SK-MEL-5 (cell line): ENCODE measurements around the gene SMURF2.

GRCh38 chr17:63974408-63975091 lies 1.8 kb upstream of the SCN4A start:
RAMPAGE:
- cytosol, long total RNA = no peak
- long total RNA = no peak
- nucleus, long total RNA = no peak

DNA sequence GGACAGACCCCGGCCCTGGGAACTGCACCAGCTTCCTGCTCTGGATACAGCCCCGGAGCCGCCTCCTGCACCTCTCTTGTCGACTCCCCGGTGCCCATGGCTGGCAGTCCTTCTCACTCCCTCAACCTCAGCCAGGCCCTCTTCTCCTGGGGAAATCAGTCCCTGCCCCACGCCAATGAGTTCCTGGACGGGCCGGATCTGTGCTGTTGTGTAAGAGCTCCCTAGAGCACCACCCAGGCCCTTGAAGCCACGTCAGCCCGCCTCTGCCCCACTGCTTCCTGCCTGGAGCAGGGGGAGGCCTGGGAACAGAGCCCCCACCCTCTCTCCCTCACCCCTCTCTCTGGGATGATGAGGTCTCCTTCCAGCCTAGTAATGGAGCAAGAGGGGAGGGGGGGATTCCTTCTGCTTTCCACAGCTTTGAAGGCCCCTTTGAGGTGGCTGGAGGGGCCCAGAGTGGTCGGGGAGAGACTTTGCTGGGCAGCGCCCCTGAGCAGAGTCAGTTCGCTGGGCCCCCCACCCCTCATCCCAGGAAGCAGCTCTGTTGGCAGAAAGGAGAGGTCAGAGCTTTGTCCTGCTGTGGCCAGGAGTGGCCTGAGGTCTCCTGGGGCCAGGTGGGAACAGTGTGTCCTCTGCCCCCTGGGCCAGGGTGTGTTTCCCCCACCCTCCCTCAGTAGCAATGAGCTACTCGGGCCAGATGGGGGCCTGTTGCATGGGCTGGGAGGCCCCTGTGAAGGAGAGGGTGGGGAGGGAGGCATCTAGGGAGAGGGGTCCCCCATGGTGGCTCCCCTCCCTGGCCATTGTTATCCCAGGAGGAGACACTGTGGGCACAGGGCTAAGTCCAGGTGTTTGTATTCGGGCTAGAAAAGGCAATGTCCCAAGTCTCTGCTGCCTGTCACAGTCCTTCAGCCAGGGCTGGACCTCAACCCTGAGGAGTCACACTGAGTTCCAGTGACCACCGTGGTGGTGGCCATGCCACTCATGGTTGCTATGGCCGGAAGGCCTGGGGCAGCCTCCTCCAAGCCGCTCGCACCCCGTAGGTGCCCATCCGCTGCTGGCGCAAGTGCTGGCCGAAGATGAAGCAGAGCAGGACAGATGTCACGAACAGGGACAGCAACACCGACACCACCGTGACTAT lies 4.0 kb downstream of the PRR29 start:
RAMPAGE:
- cytosol, long total RNA = no peak
- long total RNA = no peak
- nucleus, long total RNA = no peak

RAMPAGE:
- cytosol, long total RNA = no peak
- long total RNA = no peak
- nucleus, long total RNA = no peak
Observed at GRCh38 chr17:64016463-64016903, 4.0 kb downstream of the ICAM2 start.

RAMPAGE:
- cytosol, long total RNA = no peak
- long total RNA = no peak
- nucleus, long total RNA = no peak
Observed at GRCh38 chr17:64056184-64057196, 36.1 kb upstream of the ICAM2 start.

DNA sequence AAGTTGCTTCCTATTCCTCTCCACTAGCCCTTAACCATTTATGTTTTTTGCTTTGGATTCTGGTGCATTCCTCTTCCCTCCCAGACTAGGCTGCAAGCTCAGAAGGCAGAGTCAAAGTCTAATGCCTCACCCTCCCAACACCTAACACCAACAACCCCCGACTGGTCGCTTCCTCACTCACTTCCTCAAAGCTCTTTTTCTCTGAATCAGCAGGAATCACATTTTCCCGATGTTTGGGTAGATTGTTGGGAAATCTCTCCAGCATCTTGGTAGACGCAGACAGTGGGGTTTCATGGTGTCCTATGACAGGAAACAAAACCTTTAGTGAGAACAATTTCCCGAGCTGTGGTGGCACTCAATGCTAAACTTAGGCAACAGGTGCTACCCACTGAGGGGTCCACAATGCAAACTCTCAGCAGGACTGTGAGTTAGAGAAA lies 39.9 kb upstream of the ICAM2 start:
RAMPAGE:
- cytosol, long total RNA = no peak
- long total RNA = no peak
- nucleus, long total RNA = no peak

DNA sequence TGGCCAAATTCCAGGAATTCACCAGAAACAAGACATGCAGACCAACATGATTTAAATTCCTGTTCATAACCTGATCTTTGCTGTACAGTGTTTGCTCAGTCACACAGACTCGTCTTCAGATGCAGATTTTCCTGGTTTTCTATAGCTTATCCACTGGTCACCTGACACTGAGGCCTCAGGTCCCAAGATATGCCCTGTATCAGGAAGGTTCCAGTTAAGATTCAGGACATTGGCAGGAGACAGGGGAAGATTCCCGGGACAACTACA lies 47.4 kb downstream of the ERN1 start:
RAMPAGE:
- cytosol, long total RNA = no peak
- long total RNA = no peak
- nucleus, long total RNA = no peak

DNA sequence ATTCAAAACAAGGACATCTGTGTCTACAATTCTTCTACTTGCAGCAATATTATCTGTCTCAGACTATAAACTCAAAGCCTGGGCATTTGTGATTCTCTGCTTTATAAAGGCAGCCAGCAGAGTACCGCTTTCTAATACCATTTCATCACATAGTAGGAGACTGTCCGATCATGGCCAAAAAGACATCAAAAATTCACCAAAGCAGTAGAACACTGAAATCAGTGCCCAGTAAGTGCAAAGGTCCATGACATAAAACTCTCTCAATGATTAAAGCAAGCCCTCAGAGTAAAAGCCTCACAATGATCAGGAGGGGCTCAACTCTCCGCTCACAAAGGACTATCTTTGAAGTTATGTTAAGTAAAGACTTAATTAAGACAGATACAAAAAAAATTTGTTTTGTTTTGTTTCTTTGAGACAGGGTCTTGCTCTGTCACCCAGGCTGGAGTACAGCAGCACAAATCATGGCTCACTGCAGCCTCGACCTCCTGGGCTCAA lies 23.0 kb downstream of the ERN1 start:
RAMPAGE:
- cytosol, long total RNA = no peak
- long total RNA = no peak
- nucleus, long total RNA = no peak

GRCh38 chr17:64264894-64265349 lies 1.9 kb upstream of the TEX2 start:
RAMPAGE:
- cytosol, long total RNA = no peak
- long total RNA = no peak
- nucleus, long total RNA = no peak

GRCh38 chr17:64323030-64323229 lies 59.9 kb upstream of the TEX2 start:
RAMPAGE:
- cytosol, long total RNA = no peak
- long total RNA = no peak
- nucleus, long total RNA = no peak

DNA sequence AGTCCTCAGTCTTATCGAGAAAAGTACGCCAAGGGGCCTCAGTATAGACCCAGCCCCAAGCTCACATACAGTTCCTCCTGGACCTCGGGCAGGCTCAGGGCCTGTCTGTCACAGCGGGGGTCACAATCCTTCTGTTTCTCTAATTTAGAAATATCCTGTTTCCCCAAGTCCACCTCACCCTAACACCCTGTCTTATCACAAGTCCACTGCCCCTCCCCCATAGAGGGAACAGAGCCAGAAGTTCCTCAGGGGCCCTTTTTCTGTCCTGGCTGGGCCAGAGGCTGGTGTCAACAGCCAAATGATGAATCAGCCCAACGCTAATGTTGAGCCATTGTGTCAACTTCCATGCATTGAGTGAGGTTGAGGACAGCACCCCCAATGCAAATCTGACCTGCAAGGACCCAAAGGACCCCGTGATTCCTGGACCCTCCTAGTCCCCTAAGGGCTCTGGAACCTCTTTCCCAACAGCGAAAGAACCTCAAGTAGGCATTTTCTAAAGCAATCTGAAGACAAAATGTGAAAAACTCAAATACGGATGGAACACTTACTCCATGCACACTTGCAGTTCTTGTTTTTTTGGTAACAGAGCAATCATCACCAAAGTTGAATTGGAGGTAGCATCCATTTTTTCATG lies 58.6 kb downstream of the PECAM1 start:
RAMPAGE:
- cytosol, long total RNA = no peak
- long total RNA = no peak
- nucleus, long total RNA = no peak

DNA sequence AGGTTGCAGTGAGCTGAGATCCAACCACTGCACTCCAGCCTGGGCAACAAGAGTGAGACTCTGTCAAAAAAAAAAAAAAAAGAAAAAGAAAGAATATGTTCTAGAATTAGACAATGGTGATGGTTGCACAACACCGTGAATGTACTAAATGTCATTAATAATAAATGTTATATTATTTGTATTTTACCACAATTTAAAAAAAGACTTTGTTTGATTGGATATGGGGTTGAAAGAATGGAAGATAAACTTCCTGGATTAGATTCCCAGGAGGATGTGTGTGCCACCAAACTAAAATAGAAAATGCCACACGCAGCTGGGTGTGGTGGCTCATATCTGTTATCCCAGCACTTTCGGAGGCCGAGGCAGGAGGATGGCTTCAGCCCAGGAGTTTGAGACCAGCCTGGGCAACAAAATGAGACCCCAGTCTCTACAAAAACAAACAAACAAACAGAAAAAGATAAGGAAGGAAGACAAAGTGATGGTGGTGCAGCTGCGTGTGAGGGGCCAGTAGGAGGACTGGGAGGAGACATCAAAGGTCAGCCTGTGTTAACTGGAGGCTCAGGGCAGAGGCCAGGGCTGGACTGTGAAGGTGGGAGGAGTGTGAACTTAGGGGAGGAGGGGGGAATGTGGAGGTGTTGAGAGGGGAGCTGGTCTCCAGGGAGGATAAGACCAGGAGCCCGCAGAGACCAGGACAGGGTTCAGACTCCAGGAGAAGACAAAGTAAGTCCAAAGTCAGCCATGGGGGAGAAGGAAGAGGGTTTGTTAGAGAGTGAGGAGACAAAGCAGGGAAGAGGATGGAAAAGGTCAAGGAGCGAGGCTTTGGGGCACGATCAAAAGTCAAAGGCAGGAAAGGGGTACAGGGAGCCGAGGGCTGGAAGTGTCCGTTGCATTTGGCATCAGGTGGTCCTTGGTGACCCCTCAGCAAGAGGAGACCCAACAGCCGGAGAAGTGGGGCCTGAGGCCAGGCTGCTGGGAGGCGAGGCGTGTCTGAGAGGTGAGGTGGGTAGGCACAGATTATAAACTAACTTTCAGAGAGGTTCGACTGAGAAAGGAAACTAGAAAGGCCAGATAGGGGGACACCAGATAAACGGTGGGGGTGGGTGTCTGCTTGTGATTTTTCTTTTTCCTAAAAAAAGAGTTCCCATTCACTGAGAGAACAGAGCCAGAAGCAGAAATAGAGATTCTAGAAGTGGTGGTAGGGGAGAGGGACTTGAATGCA lies 3.9 kb downstream of the PECAM1 start:
RAMPAGE:
- cytosol, long total RNA = no peak
- long total RNA = no peak
- nucleus, long total RNA = no peak

DNA sequence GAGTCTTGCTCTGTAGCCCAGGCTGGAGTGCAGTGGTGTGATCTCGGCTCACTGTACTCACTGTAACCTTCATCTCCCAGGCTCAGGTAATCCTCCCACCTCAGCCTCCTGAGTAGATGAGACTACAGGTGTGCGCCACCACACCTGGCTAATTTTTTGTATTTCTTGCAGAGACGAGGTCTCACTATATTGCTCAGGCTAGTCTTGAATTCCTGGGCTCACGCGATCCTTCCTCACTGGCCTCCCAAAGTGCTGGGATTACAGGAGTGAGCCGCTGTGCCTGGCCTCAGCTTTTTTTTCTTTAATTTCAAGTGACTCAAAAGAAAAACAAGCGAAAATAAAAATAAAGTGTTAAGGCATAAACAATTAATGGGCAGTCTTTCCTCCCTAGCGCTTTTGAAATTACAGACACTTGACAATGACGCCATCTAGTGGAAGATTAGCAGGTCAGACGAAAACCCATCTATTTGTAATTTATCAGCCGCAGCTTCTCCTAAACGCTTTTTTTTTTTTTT lies 27.9 kb upstream of the PECAM1 start:
RAMPAGE:
- cytosol, long total RNA = no peak
- long total RNA = no peak
- nucleus, long total RNA = no peak

DNA sequence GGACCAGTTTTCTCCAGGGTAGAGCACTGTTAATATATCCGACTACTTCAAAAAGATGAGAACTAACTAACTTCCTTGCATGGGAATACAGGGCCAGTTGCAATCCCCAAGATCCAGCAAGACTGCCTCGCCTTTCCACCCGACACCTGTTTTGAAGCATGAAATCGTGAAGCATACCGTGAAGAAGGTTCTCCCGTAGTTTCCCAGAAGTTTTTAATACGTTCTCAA lies 710 bp downstream of the POLG2 start:
RAMPAGE:
- cytosol, long total RNA = no peak
- long total RNA = no peak
- nucleus, long total RNA = no peak

DNA sequence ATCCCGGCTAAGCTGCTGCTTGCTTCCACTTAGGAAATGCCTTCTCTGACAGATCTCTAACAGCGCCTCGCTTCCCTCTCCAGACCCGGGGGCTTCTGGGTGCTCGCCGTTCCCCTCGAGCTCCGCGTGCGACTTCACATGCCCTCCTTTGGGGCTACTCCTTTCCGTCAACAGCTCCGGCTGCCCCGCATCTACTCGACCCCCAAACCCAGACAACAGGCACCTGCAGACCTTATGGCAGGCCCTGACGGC lies 226 bp downstream of the POLG2 start:
RAMPAGE:
- cytosol, long total RNA = no peak
- long total RNA = no peak
- nucleus, long total RNA = no peak

DNA sequence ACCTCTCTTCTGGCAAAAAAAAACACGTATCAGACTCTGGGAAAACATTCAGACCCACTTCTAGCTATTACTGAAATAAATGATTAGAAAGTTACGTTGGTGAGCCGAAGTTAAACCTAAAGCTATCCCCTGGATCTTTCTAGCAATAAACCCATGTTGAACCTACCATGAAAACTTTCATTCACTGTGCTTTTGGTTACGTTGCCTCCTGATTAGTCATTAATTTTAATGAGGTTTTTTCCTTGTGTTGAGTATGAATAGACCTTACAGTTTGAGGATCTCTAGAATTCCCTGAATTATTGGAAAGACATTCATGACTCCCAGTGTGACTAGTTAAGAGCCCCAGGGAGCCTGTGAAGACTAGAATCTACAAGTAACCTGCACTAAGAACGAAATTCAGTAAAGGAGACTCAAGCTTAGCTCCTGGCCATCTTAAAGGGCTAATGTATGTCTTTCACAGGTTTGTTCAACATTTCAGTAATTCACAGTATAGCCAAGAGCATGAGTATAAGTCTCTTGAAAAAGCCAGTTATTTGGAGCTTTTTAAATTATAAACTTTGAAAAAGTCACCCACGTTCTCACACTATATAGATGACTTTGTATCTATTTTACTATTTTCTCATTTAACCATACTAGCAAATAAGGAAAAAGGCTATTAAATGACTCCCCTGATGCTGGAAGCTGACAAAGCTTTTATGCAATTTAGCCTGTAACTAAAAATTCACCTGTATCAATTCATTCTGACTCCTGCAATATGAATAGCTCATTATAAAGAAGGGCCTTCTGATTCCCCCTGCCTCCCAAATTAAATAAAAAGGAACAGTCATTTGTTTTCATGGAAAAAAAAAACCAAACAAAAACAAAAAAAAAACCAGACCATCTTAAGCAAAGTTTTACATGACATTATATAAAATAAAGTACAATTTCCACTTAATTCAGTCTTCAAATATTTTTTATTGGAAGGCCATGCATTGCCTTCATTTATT lies 2.1 kb upstream of the POLG2 start:
RAMPAGE:
- cytosol, long total RNA = no peak
- long total RNA = no peak
- nucleus, long total RNA = no peak

GRCh38 chr17:64514825-64515391 lies 8.1 kb downstream of the CEP95 start:
RAMPAGE:
- cytosol, long total RNA = no peak
- long total RNA = no peak
- nucleus, long total RNA = no peak

GRCh38 chr17:64662147-64663153 lies at the start of gene SMURF2:
TSS of gene SMURF2 (minus strand) at chr17:64662307.
RAMPAGE:
- cytosol, long total RNA = no peak
- long total RNA = no peak
- nucleus, long total RNA = no peak

RAMPAGE:
- cytosol, long total RNA = no peak
- long total RNA = no peak
- nucleus, long total RNA = no peak
Observed at GRCh38 chr17:64765158-64765680, 103.1 kb upstream of the SMURF2 start.

DNA sequence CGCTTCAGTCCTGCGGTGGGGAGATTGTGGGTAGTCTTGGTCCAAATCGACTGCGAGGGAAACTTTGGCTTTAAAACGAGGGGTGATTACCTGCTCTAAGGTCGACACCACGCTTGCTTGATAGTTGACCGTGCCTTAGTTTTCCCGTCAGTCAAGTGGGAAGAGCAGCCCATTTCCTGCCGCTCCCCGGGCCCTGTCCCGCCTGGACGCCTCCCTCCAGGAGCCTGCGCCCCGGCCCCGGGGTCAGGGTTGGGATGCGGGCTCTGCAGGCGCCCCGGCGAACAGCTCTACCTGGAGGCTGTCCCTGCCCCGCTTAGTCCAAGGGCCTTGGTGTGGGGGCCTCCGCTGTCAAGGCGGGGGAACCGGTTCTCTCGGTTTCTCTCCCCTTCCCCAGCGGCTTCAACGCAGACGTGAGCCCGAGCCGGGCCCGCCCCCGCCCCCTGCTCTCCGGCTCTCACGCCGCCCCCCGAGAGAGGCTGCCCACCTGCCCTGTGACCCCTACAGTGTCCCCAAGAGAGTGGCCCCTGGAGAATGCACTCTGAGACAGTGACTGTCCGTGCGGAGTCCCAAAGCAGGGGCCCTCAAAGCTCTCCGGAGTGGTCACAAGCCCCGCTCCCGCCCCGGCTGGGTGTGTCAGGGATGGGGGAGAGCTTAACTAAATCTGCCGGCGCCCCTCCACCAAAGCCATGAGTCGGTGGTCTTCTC lies 117.4 kb upstream of the SMURF2 start:
RAMPAGE:
- cytosol, long total RNA = no peak
- long total RNA = no peak
- nucleus, long total RNA = no peak

DNA sequence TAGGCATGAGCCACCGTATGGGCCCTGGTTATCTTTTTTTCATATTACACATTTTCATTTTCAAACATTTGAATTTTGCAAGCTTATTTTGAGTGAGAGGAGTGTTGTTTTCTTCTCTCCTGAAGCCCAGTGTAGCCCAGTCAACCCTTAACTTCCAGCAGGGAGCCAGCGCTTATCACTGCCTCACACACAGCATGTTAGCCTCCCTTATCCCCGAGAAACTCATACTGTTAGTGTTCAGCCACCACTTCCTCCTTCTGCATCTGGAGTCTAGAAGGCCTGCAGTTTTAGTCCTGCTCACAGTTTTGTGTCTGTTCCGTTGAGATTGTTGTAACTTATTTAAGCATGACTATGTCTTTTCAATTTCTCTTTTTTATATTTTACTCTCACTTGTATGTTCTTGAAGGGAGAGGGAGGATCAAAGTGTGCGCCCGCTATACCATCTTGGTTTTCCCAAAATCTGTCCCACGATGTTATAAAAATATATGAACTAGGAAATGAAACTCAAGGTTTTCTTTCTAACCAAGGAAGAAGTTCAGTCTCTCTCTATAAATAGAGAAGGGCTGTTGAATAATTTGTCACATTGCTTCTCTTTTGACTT lies 3.7 kb upstream of the LRRC37A3 start:
RAMPAGE:
- cytosol, long total RNA = no peak
- long total RNA = no peak
- nucleus, long total RNA = no peak